ENCODE measurements around the genes PHKA1 and FAM236B.

DNA sequence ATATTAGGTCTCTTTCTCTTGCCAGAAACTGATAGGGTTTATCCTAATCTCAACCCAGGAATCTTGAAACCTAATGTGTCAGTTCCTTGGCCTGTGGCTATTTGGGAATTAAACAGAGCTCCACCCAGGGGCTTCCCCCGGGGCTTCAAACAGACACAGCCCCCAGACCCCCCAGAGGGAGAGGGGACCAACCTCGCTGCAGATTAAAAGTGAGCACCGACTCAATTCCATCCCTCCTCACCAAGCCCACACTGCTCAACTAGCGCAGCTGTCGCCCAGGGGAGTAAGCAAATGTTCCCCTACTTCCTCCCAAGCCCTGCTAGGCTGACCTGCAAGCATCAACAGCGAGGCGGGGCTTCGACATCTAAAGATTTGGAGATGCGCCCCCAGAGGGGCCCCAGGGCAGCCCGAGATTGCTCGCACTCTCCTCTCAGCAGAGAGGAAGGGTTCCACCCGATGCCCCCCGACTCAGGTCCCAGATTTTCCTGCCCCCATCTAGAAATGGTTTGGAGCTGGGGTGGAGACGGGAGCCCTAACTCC lies 524 bp downstream of the SLC7A3 start:
- PRO-cap, result no peak

- PRO-cap, result no peak
Observed at GRCh38 chrX:71060543-71060970, 7.6 kb downstream of the SNX12 start.

GRCh38 chrX:71110462-71111008 lies 842 bp downstream of the IL2RG start:
- PRO-cap, result no peak

DNA sequence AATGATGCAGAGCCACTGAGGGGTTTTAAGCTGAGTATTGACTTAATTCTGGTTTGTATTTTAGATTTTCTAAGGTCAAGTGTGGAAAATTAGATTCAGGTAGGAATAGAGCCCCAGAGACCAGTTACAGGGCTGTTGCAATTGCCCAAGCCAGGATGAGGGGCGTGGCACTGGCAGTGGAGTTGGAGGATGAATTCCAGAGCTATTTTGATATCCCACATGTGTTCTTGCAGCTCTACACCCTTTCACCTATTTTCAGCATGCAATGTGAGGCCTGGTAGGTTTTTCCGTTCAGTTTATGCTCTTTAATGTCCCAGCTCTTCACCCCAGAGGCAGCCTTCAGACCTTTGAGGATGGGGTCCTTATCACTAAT lies 17.9 kb upstream of the OGT start:
- PRO-cap, result no peak

DNA sequence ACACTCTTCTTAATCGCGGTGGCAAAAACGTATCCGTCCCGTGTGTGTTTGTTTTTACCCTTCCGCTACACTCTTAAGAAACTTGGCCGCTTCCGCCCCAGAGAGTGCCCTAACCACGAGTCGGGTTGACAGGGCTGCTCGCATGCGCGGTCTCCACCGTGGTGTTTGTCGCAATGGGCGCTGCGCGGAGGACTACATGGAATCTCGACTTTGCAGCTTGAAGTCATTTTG lies 214 bp upstream of the OGT start:
- PRO-cap, result bidirectional peak, plus-strand start outside the sequence, minus-strand start at position 75 of the sequence

GRCh38 chrX:71957668-71958290 lies 47.1 kb downstream of the NHSL2 start:
- PRO-cap, result no peak

DNA sequence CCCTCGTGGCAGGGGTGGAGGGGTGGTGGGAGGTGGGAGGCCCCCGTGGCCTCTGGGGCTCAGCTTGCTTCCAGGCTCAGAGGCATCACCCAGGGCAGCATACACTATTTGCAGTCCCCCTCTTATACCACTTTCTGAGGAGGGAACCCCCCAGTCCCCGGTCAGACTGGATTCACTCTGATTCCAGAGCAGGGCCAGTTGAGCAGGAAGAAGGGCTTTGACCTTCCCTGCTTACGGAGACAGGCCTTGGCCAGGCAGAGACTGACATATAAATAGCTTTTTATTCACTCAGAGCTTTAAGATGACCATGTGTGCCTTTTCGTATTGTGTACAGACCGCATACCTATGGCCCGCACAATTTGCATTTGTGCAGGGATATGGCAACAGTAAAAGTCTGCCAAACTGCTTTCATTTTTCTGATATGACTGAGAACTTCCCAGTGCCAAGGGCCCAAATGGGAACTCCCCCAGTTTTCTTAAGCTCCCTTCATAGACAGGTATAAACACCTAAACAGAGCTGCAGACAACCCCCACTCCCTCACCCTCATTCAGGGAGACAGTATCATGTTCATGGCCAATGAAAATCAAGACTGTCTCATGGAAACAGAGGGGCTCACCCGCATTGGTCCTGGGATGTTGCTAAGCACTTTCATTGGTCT lies 135.0 kb downstream of the NHSL2 start:
- PRO-cap, result no peak

DNA sequence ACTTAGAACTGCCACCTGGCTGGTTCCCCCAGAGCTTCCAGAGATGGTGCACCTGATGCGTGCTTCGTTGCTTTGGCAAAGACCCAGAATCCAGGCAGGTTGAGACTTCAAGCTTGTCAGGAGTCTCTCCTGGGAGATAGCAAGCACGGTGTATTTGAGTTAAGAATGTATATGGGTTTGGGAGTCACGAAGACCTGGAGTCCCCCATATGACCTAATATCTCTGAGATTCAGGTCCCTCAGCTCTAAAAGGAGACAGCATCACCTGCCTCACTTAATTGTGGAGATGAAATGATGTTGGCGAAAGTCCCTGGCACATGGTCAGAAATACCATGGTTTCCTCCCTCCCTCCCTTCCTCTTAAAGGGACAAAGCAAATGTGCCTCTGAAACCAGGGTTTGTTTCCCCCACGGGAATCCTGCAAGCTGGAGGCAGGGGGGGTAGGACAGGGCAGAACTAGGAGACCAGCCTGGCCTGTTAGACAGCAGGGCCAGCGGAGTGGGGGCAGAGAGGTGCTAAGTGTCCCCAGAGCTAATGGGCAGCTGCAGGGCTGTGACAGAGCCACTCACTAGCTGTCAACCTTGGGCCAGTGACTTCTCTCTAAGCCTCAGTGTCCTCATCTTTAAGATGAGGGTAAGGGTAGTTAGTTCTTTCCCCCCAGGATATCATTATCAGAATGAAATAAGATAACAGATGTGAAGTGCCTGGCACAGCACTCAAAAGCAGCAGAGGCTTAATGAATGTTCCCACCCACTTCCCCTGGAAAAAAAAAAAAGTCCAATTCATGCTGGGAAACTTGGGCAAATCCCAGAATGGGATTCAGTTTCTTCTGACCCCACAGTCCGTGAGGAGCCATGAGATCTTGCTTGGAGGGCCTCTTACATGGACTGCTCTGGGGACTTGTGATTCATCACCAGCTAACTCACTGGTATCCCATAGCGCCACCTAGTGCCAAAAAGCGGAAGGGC lies 55.5 kb upstream of the PIN4 start:
- PRO-cap, result no peak

- PRO-cap, result no peak
Observed at GRCh38 chrX:72131091-72131435, 50.5 kb upstream of the PIN4 start.

GRCh38 chrX:72131442-72132328 lies 49.9 kb upstream of the PIN4 start:
- PRO-cap, result bidirectional peak, plus-strand start at chrX:72131769, minus-strand start at chrX:72131620; bidirectional peak, plus-strand start at chrX:72132183, minus-strand start at chrX:72131922

DNA sequence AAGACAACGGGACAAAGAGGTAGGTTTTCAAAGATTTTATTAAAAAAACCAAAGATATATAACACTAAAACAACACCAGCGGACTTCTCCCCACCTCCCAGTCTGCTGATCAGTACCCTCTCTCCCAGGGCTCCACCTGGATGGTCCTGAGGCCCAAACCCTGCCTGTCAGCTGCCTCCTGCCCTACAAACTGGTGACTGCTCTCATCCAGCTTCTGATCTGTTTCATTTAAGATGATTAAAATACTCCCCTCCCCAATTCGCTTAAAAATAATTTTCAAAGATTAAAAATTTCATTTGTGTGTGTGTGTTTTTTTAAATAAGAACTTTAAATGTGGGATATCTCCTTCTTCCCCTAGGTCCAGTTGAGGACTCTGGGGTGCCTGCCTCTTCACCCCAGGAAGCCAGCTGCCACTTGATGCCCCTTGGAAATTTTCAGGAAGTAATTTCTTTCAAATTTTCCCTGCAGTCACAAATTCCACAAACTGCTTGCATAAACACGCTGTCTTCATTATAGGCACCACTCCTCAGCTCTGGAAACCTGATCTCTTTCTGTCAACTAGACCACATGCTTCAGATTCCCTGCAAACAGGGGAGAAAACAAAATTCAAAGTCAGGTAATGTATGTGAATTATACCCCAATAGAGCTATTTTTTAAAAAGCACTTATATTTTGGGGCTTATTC lies 23.9 kb upstream of the CITED1 start:
- PRO-cap, result no peak

GRCh38 chrX:72337921-72338442 lies 32.3 kb upstream of the CITED1 start:
- PRO-cap, result no peak

GRCh38 chrX:72376707-72377441 lies 71.2 kb upstream of the CITED1 start:
- PRO-cap, result no peak

- PRO-cap, result no peak
Observed at GRCh38 chrX:72384118-72384818, 78.6 kb upstream of the CITED1 start.

DNA sequence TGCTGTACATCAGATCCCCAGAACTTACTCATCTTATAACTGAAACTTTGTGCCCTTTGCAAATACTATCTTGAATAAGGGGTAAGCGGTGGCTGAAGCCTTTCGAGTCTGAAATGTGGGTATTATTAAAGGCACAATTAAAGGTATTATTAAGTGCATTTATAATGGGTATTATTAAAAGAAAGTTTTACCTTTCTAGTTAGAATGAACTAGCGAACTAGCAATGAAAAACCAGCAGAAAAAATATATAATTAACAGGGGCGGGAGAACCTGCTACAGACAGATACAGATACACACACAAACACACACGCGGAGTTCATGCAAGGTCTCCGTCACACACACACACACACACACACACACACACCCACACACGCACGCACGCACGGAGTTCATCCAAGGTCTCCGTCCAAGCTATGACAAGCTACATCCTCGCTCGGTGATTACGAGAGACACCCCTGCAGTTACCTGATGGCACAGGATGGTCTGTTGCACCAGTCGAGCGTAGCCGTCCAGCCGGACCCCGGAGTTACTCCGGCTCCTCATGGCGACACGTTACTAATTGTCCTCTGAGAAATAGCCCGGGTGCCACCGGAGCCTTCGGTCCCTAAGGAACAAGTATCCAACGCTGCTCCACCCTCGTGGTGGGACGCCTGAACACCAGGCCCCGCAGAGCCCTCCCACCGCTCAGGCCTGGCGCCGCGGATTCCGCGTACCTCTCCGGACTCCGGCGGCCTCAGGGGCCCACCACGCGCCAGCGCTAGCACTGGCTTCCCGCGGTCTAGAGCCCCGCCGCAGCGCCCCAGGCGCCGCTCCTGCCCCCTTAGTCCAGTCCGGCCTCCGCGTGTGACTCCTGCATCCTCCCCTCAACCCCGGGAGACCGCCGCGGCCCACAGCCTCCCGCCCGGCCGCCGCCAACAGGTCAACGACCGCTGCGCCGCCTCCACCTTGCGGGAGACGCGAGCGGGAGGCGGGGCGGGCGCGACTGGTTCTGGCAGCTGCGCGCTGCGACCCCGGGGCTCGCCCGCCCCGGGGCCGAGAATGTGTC lies at the start of gene PHKA1:
Gene PHKA1 (minus strand): TSS at position 969 of the 1,045 bp plus-strand sequence.
- PRO-cap, result bidirectional peak, plus-strand start at position 953 of the sequence, minus-strand start at position 984 of the sequence

DNA sequence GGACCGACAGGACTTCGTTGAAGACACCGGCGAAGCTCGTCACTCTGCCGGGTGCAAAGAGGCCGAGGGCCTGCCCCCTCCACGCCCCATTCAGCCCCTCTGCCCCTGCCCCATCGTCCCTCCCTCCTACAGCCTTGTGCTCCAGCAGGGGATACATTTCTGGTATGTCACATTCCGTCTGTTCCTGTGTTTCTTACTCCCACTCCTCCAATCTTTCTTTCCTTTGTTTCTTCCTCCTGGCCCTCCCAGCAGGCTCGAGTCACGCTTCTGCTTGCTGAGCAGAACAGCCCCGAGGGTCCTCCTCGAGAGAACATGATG lies at the start of gene FAM236B:
Gene FAM236B (minus strand): TSS at position 71 of the 318 bp plus-strand sequence.
- PRO-cap, result no peak

GRCh38 chrX:73127679-73127951 lies 48.3 kb upstream of the PABPC1L2A start:
- PRO-cap, result unidirectional peak, plus-strand start at chrX:73127794

- PRO-cap, result no peak
Observed at GRCh38 chrX:73826961-73828032, 264.3 kb downstream of the CHIC1 start.

GRCh38 chrX:73830841-73831400 lies 267.9 kb downstream of the CHIC1 start:
- PRO-cap, result no peak

DNA sequence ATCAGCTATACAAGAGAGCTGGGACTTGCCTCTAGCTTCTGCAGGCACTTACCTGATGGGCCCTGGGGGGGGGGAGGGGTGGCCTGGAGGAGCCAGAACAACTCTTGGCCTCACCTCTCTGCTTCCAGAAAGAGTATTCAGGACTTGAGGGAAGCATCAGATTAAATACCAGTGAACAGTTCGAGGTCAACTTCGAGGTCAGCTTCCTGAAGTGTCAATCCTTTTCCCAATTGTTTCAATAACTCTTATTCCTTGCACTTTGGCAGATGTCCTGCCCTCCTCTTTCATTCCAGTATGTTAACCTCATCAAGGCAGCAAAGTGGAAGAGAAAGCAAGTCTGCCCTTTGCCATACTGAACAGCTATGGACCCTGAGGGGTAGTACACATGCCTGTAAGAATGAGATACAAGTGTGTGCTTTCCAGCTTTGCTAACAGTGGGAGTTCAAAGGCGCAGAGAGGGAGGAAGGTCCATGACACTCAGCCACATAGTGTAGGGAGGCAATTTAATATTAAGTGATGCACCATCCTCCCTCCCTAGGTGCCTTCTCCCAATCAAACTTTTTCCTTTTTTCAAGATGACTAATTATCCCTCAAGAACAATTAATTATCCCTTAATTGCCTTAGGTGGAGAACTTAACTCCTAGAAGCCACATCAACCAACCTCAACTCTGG lies 96.5 kb upstream of the ZCCHC13 start:
- PRO-cap, result no peak